Peritoneum (tissue), 1 donor: ENCODE measurements around the gene ING5.

GRCh38 chr2:241632908-241633634 lies 3.9 kb downstream of the THAP4 start:
- PRO-cap = no peak

- PRO-cap = no peak
Measured at GRCh38 chr2:241670576-241670738, 16.2 kb downstream of the DTYMK start.

GRCh38 chr2:241701813-241702871 lies at the start of gene ING5:
Gene ING5 (plus strand): TSS chr2:241702039.
- PRO-cap = bidirectional peak, plus-strand start at chr2:241702040, minus-strand start at chr2:241701881

DNA sequence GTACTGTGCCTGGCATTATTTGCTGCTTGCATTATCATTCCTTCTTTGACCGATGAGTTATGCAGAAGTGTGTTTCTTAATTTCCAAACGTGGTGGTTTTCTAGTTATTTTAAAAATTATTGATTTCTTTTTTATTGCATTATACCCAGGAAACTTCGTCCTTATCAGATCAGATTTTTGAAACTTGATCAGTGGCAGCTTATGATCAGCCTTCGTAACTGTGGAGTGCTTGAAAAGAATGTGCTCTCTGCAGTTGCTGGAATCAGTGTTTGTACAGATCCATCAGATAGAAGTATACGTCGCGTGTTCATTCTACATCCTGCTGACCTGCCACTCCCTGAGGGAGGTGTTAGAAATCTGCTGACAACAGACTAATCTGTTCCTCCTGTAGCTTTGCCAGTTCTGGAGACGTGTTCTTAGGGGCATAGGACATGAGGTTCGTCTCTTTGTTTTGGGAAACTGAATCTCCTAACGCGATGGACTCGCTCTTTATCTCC lies 17.6 kb upstream of the GAL3ST2 start:
- PRO-cap = no peak

- PRO-cap = no peak
Measured at GRCh38 chr2:241774601-241775940, 1.6 kb upstream of the GAL3ST2 start.

DNA sequence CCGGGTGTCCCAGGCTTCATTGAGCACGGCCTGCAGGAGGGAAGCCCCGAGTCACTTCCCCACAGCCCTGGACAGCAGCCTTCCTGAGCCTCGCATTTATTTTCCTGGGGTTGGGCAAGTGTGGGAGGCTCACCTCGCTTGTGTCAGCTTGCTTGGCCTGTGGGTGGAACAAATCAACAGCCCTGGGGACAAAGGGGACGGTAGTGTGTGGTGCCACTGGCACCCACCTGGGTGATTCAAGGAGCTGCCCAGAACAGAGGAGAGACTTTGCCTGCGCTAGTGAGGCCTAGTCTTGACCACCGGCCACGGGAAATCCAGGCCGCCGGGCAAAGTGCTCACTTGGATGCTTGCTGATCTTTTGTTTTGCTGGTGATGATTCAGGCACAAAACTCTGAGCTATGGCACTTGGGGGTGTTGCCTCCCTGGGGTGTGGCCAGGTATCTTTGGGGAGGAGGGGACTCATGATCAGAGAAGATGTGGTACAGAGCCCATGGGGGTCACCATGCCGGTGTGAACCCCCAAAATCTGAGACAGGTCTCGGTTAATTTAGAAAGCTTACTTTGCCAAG lies 1.5 kb downstream of the GAL3ST2 start:
- PRO-cap = no peak

GRCh38 chr2:241795115-241795838 lies 13.7 kb upstream of the NEU4 start:
- PRO-cap = no peak

DNA sequence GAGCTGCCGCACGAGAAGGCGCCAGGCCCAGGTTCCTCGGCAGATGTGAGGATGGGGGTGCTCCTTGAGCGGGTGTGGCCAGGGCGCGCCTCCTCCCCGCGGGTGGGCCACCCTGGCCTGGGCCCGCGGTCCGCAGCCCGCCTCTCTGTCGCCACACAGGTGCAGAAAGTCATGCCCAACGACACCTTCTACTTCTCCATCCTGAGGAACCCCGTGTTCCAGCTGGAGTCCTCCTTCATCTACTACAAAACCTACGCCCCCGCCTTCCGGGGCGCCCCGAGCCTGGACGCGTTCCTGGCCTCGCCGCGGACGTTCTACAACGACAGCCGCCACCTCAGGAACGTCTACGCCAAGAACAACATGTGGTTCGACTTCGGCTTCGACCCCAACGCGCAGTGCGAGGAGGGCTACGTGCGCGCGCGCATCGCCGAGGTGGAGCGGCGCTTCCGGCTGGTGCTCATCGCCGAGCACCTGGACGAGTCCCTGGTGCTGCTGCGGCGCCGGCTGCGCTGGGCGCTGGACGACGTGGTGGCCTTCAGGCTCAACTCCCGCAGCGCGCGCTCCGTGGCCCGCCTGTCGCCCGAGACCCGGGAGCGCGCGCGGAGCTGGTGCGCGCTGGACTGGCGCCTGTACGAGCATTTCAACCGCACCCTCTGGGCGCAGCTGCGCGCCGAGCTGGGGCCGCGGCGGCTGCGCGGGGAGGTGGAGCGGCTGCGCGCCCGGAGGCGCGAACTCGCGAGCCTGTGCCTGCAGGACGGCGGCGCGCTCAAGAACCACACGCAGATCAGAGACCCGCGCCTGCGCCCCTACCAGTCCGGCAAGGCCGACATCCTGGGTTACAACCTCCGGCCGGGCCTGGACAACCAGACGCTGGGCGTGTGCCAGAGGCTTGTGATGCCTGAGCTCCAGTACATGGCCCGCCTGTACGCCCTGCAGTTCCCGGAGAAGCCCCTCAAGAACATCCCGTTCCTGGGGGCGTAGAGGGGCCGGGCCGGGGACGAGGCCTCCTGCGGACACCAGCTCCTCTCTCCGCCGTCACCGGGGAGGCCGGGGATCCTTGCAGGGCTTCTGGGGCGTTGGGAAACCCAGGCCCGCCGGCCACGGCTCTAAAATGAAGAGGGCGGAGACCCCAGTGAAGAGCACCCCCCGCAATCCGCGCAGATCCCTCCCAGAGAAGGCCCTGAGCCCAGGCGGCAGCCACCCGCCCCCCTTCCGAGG lies 5.4 kb upstream of the NEU4 start:
- PRO-cap = no peak

DNA sequence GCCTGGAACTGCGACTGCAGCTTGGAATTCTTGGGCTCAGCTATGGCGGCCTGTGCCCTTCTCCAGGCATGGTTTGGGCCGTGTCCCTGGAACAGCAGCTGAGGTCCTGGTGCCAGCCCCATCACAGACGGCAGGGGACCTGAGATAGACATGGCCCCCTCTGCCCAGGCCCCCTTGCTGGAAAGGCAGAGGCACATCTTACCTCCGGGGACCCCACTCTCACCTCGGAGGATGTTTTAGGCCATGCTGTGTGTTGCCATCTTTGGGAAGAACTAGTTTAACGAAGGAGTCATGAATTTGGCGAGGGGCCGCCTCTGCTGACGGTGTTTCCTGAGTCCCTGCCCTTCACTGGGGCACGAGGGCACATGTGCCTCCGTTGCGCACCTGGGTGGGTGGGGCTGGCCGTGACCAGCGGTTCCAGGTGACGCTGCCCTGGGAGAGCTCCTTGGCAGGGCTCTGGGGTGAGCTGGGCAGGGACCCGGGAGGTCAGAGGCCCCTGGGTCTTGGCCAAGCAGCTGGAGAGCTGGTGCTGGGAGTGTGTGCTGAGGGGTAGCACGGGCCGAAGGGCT lies 73.7 kb upstream of the FAM240C start:
- PRO-cap = no peak